Left lobe of liver (tissue), 1 donor: ENCODE measurements around the gene CYP2W1.

GRCh38 chr7:913898-914675, 37.7 kb downstream of the GET4 start:
- PRO-cap = no peak

DNA sequence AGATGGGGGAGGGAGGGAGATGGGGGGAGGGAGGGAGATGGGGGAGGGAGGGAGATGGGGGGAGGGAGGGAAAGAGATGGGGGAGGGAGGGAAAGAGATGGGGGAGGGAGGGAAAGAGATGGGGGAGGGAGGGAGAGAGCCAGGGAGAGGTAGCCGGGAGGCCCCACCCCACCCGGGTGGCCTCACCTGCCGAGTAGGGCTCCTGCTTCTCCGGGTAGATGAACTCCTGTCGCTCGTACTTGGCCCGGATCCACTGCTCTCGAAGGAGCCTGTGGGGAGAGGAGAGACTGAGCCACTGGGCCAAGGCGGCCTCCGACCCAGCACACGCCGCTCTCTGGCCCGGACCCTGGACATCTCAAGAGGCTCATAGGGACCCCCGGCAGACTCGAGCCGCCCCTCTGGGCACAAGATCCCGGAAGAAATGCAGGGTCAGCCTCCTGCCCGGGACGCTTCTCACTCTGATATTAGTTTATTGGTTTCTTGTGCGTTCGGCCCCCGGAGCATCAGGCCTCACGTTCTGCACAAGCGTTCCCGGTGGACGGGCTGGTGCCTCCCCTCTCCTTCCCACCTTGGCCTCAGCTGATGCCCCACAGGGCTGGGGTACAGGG, 34.6 kb downstream of the ADAP1 start:
- PRO-cap = no peak

GRCh38 chr7:923261-923778, 31.2 kb downstream of the ADAP1 start:
- PRO-cap = no peak

- PRO-cap = no peak
Observed at GRCh38 chr7:926336-926844, 28.1 kb downstream of the ADAP1 start.

- PRO-cap = no peak
Observed at GRCh38 chr7:946545-947148, 7.8 kb downstream of the ADAP1 start.

GRCh38 chr7:983122-983674, at the start of gene CYP2W1:
Gene CYP2W1, plus strand, starts transcription at chr7:983181.
- PRO-cap = no peak

GRCh38 chr7:1024071-1024765, 20.1 kb upstream of the GPR146 start:
- PRO-cap = no peak

DNA sequence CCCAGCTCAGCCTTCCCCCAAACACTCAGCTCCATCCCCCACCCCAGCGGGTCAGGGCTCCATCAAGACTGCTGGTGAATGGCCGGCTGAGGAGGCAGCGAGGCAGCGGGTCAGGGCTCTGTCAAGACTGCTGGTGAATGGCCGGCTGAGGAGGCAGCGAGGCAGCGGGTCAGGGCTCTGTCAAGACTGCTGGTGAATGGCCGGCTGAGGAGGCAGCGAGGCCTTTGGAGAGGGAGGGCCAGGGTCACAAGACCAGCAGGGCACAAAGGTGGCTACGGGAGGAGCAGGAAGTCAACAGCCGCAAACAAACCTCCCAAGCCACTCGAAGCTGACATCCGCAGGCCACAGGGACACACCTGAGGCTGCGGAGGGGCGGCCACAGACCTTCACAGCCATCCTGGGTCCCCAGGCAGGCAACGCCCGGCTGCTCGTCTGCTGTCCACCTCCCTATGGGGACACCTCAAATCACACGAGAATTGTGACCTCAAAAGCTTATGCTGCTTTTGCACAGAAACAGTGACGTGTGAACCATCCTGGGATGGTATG, 9.0 kb upstream of the GPER1 start:
- PRO-cap = no peak

DNA sequence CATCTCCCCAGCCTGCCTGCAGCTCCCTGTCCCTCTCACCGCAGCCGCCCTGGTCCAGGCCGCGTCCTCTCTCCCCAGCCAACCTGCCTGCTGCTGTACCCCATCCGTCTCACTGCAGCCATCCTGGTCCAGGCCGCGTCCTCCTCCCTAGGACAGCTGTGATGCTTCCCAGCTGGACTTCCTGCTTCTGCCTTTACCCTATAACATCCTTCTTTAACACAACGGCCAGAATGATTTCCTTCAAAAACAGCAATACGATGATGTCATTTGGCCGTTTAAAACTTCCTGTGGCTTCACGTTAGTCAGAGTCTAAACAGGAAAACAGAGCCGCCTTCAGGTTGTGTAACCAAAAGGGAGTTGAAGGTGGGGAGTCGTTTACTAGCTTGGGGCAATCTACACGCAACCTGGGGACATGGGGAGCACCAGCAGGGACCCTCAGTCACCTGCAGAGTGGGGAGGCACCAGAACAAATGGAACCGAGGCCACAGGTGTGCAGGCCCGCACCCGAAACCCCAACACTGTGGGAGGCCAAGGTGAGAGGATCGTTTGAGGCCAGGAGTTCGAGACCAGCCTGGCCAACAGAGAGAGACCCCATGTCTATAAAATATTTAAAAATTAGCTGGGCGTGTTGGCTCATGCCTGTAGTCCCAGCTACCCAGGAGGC, 32.3 kb upstream of the ZFAND2A start:
- PRO-cap = no peak

DNA sequence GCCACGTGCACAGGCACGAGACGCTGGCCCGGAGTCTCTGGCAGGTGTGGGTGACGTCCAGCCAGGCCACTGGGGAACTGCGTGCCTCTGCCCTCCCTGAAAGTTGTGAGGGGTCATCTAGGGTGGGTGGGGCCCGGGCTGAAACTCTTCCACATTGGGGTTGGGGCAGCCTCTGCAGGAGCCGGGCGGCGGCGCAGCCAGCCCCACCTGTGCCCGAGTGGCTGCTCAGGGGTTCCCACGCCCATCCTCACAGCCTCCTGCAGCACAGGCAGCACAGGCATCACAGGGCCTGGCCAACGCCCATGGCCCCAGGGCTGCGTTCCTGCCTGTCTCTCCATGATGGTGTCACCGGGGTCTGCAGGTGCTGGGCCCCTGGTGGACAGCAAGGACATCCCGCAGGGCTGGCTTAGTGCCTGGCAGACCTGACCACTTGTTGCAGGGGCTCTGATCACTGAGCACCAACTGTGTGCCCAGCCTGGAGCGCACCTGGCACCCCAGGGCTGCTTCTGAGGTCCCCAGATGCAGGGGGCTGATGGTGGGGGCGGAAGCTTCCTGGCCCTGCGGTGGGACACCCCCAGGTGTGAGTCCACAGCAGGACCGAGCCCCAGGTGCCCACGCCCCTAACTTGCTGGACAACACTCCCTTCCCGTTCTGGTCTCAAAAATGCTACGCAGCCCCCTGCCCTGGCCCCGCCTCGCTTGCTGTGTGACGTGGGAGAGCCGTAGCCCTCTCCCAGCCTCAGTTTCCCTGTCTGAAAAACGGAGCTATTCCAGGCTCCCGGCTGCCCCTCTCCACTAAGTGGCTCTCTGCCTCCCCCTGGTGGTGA, 27.2 kb downstream of the MICALL2 start:
- PRO-cap = no peak

GRCh38 chr7:1446503-1447007, 12.7 kb downstream of the MICALL2 start:
- PRO-cap = no peak

DNA sequence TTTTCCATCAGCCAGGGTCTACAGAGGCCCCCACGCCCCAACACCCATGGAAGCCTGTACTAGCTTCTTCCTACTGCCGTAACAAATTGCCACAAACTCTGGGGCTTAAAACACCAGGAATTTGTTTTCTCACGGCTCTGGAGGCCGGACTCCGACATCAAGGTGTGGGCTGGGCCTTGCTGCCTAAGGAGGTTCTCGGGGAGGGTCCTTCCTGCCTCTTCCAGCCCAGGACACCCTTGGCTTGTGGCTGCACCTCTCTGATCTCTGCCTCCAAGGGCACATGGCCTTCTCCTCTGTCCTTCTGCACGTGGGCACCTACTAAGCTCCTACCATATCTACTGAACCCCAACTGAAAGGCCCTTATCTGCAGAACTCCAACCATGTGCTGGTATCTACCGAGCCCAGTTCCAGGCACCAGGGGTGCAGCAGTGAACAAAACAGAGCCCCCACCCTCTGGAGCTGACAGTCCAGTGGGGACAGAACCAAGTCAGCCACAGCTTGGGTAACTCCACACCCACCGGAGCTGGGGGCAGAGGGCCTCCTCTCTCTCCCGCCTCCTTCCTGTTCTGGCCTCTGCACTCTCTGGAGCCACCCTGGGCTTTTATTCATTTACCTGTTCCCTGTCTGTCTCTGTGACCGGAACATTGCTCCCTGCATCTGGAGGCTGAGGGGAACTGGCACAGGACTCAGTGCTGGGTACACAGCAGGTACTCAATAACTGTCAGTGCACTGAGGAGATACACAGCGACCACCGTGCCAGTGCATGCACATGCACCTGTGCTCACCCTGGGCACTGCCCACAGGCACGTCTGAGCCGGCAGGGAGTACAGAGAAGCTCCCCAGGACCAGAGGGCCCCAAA, 2.2 kb downstream of the MICALL2 start:
- PRO-cap = no peak

DNA sequence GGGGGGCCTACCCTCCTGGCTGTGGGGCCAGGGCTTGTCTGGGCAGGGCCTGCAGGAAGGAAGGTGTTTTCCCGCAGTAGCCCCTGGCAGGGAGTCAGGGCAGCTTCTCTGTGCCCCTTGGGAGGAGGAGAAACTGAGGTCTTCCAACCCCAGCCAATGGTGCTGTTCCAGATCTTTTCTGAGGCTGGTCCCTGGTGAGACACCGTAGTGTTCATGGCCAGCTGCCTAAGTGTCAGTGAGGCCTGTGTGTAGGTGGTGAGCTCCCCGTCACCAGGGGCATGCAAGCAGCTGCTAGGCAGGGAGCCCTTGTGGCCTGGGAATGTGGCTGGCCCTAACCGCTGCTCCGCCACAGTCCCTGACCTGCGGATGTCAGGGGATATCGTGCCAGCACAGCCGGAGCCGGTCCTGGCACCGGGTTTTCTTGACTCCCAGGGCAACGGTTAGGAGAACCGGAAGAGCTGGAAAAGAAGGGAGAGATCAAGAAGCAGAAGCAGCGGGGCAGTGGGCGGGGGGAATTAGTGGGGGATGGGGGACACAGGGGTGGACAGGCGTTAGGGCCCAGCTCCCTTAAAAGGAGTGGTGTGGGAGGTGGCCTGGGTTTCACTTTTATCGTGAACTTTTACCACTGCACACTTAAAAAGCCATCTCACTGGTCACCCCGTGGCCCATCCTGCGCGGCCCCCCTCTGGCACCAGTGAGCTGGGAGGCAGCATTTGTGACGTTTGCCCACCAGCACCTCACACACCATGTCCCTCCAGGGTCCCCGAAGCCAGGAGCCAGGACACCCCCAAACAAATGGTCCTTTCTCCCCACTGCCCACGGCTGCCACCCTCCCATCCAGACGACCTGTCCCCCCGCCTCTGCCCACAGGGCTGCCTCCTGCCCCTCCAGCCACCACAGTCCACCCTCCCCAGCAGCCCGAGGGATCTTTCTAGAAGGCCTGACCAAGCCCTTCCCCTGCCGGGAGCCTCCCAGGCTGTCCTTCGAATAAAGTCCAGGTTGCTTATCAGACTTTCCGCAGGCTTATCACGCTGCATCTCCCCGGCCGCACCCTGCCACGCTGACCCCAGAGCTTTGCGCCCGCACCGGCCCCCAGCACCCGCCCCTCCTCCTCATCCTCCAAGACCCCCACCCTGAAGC, 1.7 kb upstream of the MICALL2 start:
- PRO-cap = bidirectional peak, plus-strand start at position 463 of the sequence, minus-strand start at position 423 of the sequence; bidirectional peak, plus-strand start at position 1,009 of the sequence, minus-strand start at position 874 of the sequence

DNA sequence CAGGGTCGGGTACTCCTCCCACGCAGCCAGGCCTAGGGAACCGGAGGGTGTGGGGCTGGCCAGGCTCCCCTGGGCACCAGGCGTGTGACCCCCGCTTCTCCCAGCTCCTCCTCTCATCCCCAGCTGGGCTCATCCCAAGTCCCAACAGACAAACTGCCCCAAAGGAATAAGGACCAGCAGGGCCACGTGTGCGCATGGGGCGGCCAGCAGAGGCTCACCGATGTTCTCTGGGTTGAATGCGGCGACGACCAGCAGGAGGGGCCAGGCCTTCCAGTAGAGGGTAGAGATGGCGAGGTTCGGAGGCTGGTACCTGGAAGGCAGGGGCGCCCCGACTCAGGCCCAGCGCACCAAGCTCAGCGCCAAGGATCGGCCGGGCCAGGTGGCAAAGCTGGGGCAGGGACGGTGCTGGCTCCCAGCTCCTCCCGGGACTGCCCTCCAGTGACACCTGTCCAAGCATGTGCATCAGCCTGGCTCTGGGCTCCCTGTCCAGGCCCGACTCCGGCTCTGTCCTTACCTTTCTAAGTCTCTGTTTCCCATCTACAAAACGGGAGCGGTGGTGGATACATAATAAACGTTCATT, 14.7 kb downstream of the INTS1 start:
- PRO-cap = no peak

GRCh38 chr7:1492679-1493297, 11.4 kb downstream of the INTS1 start:
- PRO-cap = no peak

DNA sequence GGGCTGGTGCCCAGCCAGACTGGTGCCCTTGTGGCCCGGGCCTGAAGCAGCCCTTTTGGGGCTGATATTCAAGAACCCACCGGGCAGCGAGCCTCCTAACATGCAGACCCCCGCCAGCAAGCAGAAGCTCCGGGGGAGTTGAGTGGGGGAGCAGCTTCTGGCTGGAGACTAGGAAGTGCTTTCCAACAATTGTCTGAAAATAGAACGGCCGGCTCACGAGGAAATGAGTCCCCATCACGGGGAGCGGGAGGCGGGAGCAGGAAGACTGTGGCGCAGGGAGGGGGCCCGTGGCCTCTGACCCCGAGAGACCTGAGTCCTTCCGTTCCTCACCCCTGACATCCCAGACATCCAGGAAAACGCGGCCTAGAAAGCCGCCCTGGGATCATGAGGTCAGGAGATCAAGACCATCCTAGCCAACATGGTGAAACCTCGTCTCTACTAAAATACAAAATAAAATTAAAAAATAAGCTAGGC, 9.6 kb upstream of the INTS1 start:
- PRO-cap = no peak

GRCh38 chr7:1542650-1543842, 12.5 kb downstream of the MAFK start:
- PRO-cap = no peak

DNA sequence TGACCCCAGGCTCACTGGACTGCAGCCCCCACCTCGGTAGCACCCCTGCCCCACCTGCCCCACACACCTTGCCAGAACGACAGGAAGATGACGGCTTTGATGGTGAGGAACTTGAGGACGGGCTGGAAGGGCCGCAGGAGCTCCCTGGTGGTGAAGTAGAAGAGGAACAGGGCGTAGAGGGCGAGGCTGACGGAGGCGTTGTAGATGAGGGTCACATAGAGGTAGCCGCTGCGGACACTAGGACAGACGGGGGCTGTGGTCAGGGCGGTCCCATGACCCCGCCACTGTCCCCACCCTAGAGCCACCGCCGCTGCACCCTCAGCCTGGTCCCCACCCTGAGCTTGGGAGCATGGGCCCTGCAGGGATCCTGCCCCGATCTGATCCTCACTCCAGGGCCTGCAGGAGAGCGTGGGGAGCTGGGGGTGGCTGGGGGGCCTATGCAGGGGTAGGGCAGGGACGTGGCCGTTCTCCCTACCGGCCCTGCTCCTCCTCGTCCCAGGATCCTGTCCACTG, 7.5 kb downstream of the TMEM184A start:
- PRO-cap = no peak

DNA sequence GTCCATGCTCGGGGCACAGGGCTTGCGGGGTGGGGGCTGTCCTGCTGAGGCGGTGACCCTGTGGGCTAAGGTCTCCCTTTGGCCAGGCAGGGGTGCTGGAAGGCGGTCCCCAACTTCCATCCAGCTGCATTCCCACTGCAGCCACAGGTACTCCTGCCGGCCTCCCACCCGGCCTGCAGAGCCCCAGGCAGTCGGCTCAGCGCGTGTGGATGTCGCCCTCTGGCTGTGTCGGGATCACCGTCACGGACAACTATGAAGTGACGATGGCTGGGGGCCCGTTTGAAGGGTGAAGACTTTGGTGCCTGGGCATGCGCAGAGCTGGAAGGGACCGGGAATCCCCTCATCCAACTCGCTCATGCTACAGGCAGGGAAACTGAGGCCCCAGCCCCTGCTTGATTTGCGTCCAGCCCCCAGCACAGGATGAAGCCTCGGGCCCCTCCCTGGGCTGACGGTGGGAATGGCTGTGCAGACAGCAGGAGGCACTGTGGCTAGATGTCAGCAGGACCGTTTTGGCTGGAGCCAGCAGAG, 2.3 kb upstream of the TMEM184A start:
- PRO-cap = no peak

DNA sequence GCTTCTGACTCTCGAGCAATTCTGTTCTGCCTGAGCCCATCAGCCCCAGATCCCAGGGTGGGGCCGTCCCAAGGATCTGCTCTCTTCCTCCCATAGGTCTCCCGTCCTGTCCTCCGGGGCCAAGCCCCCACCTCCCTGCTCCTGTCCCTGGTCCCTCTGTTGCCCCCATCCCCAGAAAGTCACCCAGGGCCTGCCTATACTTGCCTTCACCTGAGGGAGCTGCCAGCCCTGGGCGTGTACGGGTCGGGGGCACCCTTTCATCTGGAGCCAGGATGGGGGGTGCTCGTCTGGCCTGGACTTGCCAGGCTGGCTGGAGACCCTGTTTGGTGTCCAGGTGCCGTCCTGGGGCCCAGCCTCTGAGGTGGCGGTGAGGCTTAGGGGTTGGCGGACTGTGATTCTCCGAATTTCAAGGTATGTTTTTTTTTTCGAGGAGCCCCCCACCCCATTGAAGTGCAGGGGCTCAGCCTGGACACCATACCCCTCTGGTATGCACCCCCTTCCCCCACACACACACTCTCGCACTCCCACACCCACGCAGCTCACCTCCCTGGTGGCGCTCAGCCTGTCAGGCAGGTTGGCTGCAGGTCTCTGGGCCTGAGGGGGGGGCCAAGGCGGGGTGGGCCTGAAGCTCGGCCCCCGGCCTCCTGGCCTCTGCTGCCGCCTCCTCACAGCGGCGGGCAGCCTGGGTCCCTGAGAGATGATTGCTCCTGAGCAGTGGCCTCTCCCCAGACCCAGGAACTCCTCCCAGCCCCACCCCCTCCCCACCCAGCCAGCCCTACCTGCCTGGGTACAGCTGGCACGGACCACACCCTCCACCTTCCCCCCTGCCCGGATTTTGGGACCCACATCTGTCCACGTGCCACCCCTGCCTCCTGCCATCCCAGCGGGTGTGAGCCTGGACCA, 4.4 kb upstream of the TMEM184A start:
- PRO-cap = no peak